UCH-1 (cell line): ENCODE measurements around a stretch of chr3.

GRCh38 chr3:192154990-192155606 is 572.2 kb downstream of the FGF12 start:
- RRBS = no CpG with 5 or more reads among the region's 26 CpGs

- RRBS = no CpG with 5 or more reads among the region's 11 CpGs
These were observed 556.8 kb downstream of the FGF12 start for GRCh38 chr3:192170089-192171338.

DNA sequence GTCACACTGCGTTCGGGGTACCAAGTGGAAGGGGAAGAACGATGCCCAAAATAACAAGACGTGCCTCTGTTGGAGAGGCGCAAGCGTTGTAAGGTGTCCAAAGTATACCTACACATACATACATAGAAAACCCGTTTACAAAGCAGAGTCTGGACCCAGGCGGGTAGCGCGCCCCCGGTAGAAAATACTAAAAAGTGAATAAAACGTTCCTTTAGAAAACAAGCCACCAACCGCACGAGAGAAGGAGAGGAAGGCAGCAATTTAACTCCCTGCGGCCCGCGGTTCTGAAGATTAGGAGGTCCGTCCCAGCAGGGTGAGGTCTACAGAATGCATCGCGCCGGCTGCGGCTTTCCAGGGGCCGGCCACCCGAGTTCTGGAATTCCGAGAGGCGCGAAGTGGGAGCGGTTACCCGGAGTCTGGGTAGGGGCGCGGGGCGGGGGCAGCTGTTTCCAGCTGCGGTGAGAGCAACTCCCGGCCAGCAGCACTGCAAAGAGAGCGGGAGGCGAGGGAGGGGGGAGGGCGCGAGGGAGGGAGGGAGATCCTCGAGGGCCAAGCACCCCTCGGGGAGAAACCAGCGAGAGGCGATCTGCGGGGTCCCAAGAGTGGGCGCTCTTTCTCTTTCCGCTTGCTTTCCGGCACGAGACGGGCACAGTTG is 318.6 kb downstream of the FGF12 start:
- RRBS = 4% methylated on average over 12 of the region's 48 CpGs

DNA sequence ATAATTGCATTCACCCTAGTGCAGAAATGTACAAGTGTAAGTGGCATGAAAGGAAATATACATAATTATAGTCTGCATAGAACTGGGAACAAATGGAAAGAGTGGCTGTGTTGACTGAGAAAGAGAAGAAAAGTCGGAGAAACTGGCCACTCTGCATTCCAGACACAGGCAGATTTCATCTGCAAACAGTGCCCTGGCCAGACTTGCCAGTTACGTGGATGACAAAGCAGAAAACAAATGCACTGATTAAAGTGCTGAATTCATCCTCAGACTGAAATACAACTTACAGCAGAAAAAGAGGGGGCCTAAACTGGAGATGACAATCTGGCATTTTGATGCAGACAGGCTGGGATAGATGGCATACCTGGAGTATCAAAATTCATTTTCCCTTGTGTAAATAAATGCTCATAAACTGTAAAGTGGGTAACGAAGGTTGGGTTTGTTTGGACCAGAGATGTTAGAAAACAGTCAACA is 129.8 kb downstream of the FGF12 start:
- RRBS = no CpG with 5 or more reads among the region's 3 CpGs

DNA sequence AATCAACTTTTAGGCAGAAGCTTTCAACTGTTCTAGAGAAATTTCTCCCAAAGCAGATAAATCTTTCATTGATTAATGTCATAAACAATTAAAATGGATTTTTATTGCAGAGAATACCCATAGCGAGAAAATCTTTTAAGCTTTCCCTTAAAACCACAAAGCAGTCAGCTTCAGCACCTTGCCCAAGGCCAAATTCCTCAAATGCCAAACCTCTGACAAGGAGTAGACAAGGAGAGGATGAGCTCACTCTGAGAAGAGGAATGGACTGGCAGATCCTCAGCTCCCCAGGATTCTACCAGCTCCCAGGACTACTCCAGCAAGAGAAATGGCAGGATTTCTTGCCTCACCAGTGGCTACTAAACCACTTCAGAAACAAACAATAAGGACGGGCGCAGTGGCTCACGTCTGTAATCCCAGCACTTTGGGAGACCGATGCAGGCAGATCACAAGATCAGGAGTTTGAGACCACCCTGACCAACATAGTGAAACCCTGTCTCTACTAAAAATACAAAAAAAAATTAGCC is 37.9 kb downstream of the MB21D2 start:
- RRBS = no CpG with 5 or more reads among the region's 5 CpGs

DNA sequence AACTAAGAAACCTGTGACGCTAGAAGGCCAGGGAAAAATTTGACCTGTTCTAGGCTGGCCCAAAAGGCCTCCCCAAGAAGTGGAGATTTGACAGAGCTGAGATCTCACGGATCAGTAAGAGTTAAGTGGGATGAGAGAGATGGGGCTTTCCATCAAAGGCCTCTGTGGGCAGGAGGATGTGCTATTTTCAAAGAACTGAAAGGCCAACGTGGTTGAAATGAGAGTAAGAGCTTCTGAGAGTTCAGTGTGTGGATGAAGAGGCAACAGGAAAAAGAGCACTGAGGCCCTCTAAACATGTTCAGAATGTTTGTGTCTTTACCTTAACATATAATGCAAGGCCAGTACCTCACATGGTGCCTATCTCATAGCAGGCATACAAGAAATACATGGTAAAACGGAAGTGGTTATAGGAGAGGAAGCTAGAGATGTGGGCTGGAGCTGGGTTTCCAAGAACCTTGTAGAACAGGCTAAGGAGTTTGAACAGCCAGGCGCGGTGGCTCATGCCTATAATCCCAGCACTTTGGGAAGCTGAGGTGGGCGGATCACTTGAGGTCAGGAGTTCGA is 18.8 kb downstream of the MB21D2 start:
- RRBS = no CpG with 5 or more reads among the region's 8 CpGs

DNA sequence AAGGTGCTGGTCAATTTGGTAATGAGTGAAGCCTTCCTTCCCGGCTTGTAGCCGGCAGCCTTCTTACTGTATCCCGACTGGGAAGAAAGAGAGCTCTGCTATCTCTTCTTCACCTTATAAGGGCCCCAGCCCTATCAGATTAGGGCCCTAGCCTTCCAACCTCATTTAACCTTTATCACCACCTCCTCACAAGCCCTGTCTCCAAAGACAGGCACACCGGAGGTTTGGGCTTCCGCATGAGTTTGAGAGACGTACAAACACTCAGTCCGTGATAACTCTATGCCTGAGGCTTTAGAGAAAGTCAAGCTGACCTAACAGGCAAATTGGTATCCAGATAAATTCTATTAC is 243.9 kb downstream of the OPA1 start:
- RRBS = no CpG with 5 or more reads among the region's 7 CpGs

GRCh38 chr3:193885687-193886277 is 250.2 kb upstream of the HES1 start:
- RRBS = no CpG with 5 or more reads among the region's 11 CpGs

GRCh38 chr3:193982129-193982696 is 153.7 kb upstream of the HES1 start:
- RRBS = no CpG with 5 or more reads among the region's 13 CpGs

DNA sequence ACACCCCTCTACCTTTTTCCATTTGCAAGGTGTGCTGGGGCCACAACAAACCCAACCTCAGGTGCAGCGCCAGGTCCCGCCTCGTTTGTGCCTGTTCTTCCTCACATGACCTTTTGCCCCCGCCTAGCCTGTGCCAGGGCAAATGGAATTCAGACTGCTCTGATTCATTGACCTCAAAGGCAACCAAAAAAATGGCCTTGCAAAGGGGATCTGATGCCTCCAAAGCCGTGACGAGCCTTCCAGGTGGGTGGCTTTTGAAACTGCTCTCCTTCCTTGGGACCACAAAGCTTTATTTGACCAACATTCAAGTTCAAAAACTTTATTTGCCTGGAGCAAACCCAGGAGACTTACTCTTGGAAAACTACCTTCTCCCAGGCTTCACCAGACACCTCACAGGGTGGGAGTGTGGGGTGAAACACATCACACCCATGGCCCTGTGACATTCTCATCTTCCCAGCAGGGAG is 104.0 kb upstream of the HES1 start:
- RRBS = no CpG with 5 or more reads among the region's 6 CpGs

DNA sequence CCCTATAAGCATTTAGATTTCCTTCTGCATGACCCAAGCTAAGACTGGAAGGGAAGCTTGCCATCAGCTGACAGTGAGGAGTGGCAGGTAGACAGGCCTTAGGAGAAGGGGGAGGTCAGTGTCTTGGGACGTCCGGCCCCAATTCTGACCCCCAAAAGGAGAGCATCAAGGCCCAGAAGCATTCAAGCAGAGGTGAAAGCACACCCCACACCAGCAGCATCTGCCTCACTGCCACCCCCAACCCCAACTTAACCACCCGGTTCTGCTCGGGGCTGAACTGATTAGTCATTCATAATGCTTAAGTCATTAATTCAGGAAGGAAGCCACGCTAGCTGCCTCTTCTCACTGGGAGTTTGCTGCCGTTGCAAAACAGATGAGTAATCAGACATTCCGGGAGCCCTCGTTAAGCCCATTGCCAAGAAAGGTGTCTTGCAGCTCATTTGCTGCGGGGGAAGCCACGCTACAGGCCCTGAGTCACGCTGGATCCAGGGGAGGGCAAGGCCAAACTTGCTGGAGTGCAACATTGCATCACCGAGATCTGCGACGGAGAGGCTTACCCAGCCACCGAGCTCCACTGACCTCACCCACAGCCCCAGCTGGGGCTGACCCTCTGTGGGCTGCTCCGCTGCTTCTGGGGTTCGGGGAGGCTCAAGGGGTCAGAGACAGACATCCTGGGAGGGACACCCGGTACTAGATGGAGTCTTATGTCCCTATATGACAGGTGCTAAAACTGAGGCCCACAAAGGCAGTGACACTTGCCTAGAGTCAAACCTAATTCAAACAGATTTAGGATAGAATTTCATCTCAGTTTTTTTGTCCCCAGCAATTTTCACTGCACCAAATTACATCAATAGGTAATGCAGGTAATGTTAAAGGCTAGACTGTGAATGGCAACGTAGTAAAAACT is 46.4 kb upstream of the HES1 start:
- RRBS = no CpG with 5 or more reads among the region's 19 CpGs

GRCh38 chr3:194136746-194137393 is 922 bp downstream of the HES1 start:
- RRBS = 5% methylated on average over 6 of the region's 42 CpGs

- RRBS = 55% methylated on average over 53 of the region's 89 CpGs
These were observed 5.4 kb downstream of the HES1 start for GRCh38 chr3:194141138-194142004.

- RRBS = no CpG with 5 or more reads among the region's 13 CpGs
These were observed 40.7 kb downstream of the HES1 start for GRCh38 chr3:194176650-194177000.

DNA sequence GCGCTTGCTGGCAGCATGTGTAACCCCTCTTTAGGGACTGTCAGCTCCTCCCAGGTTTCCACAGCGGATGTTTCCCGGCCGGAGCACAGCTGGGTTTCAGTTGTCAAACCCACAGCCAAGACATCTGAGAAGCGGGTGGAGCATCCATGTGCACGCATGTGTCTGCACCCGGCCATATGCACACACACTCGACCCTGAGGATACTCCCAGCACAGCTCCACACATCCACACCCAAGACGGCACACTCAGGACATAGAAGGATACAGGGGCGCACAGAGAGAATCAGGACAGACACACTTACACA is 100.4 kb downstream of the CPN2 start:
- RRBS = 67% methylated on average over 1 of the region's 10 CpGs

DNA sequence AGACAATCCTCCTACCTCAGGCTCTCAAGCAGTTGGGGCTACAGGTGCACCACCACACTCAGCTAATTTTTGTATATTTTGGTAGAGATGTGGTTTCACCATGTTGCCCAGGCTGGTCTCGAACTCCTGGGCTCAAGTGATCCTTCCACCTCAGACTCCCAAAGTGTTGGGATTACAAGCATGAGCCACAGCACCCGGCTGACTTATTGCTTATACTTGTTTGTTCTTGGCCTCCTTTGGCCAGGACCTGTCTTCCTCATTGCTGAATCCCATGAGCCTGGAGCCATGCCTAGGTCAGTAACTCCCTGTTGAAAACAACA is 39.0 kb downstream of the CPN2 start:
- RRBS = no CpG with 5 or more reads among the region's 2 CpGs

DNA sequence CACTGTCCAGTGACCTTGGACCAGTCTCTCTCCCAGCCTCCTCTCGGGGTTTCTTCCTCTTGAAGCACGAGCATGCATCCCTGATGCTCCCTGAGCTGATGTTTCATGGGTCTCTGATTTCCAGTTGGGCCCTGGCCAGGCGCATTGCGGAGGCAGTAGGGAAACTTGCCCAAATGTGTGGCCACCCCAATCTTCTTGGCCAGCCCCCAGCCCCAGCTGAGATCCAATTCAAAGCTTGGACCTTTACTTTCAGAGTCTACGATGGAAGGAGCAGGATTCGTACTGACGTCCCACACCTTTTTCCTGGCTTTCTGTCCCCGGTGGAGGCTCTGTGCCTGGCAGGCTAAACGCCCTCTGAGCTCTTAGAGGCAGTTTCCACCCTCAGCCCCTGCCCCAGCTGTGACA is 37.5 kb downstream of the CPN2 start:
- RRBS = no CpG with 5 or more reads among the region's 9 CpGs

DNA sequence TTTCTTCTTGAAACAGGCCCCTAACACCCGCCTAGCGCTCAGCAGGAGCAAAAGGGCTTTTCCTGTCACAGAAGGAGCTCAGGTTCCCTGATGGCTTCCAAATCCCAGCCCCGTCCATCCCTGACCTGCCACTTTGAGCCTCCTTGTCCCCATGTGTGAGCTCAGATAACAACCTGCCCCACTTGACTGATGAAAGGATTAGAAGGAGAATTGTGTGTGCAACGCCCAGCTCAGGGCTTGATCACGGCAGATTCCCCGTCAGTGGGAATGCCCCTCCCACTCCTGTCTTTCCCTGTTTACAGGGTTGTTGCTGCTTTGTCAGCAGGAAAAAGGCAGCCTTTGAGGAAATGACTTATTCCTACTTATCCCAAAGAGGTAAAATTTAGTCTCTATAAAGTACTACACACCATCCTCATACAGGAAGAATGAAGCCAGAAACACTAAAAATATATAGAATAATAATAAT is 6.0 kb upstream of the LRRC15 start:
- RRBS = no CpG with 5 or more reads among the region's 6 CpGs